Endothelial cell (in vitro differentiated cells): Measurements from ENCODE around the genes NIF3L1, CASP10, CASP8 and FZD7.

- PRO-cap = bidirectional peak, plus-strand start at chr2:200888862, minus-strand start at chr2:200888882; bidirectional peak, plus-strand start at chr2:200889439, minus-strand start at chr2:200889290; bidirectional peak, plus-strand start at chr2:200889853, minus-strand start at chr2:200889709
Measured at GRCh38 chr2:200888734-200889802, at the start of gene NIF3L1. Gene NIF3L1 (plus strand): TSS chr2:200889371.

- PRO-cap = no peak
Measured at GRCh38 chr2:200968072-200968892, 4.8 kb upstream of the ORC2 start.

GRCh38 chr2:201056956-201057621 lies 14.4 kb downstream of the HYCC2 start:
- PRO-cap = no peak

DNA sequence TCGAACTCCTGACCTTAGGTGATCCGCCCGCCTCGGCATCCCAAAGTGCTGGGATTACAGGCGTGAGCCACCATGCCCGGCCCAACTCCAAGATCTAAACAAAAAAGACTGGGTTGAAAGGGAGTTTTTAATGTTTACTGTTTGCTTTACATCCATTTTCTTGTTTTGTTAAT lies 1.9 kb downstream of the CFLAR start:
- PRO-cap = no peak

GRCh38 chr2:201123340-201123603 lies 7.3 kb downstream of the CFLAR start:
- PRO-cap = no peak

DNA sequence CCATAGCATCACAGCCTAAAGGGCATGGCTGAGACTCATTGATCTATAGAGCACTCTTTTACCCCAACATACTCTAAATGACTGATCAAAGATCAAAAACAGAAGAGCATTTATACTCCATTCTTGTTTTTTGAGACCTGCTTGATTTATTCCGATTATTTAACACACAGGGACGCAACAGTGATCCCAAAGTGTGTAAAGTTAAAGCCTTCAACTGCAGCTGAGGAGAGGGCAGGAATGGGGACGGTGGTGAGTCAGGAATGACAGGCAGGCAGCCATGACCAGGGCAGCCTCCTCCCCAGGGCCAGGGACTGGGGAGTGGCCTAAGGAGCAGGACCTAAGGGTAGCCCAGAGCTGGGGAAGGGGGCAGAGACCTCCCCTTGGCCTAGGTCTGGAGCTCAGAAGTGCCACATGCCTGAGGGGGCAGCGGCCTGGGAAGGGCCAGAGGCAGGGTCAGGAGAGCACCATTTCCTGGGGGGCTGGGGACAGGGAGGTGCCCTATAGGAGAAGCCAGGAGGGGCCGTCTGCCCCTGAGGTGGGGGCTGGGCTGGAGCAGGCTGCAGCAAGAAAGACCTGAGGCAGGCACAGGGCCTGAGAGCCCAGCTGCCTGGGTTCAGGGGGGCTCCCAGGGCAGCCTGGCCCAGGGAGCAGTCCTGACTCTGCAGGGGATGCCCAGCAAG lies 20.9 kb downstream of the CFLAR start:
- PRO-cap = no peak

DNA sequence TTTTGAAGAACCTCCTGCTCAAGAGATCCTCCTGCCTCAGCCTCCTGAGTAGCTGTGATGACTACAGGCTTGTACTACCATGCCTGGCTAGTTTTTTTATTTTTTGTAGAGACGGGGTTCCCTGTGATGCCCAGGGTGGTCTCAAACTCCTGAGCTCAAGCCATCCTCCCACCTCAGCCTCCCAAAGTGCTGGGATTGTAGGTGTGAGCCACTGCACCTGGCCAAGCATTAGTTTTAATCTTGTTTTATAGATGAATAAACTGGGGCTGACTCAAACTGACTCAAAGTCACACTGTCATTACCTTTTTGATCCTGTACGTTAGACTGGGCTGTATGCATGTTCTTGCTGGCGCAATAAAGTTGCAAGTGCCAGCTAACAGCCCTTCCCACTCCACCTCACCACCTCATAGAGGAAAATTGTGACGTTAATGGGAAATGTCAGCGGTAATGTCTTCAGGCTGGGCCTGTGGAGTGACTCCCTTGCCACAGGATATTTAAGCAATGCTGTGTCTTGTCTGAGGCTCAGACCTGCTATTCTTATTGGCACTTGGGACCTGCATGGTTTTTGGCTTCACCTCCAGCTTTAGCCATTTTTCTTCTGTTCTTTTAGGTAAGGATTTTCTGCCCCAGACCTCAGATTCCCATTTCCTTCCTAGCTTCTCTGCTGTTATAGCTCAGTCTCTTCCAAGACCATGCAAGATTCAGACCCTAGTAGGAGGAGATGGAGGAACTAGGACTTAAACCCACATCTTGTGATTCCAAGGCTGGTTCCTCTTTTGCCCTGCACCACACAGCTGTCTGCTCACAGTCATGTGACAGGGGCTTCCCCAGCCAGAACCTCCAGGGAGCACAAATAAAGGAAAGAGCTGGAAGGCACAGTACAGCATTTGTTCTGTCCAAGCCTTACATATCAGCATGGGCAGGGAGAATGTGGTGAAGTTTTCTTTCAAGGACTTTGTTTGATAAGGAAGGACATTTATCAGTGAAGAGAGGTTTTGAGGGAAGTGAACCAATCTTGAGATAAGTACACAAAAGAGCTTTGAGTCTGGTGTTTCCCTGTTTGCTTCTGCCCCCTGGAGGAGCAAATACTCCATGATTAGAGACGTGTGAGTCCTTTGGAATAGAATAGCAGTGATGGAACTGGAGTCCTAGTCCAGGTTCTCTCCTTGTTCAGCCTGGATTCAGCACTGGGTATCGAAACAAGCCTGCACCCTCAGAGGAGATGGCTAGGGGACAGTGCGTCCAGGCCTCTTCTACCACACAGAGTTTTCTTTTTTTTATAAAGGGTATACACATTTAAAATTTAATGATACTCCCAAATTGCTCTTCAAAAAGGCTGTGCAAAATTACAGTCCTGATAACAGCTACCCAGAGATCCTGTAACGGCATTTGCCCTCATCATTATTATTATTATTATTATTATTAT lies 25.0 kb upstream of the CASP10 start:
- PRO-cap = no peak

DNA sequence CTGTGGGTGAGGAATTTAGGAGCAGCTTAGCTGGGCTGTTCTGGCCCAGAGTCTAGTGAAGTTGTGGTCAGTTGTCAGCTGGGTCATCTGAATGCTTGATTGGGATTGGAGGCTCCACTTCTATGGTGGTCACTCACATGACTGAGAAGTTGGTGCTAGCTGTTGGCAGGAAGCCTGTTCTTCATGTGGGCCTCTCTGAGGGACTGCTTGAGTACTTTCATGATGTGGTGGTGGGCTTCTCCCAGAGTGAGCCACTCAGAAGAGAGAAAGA lies 23.2 kb upstream of the CASP10 start:
- PRO-cap = no peak

DNA sequence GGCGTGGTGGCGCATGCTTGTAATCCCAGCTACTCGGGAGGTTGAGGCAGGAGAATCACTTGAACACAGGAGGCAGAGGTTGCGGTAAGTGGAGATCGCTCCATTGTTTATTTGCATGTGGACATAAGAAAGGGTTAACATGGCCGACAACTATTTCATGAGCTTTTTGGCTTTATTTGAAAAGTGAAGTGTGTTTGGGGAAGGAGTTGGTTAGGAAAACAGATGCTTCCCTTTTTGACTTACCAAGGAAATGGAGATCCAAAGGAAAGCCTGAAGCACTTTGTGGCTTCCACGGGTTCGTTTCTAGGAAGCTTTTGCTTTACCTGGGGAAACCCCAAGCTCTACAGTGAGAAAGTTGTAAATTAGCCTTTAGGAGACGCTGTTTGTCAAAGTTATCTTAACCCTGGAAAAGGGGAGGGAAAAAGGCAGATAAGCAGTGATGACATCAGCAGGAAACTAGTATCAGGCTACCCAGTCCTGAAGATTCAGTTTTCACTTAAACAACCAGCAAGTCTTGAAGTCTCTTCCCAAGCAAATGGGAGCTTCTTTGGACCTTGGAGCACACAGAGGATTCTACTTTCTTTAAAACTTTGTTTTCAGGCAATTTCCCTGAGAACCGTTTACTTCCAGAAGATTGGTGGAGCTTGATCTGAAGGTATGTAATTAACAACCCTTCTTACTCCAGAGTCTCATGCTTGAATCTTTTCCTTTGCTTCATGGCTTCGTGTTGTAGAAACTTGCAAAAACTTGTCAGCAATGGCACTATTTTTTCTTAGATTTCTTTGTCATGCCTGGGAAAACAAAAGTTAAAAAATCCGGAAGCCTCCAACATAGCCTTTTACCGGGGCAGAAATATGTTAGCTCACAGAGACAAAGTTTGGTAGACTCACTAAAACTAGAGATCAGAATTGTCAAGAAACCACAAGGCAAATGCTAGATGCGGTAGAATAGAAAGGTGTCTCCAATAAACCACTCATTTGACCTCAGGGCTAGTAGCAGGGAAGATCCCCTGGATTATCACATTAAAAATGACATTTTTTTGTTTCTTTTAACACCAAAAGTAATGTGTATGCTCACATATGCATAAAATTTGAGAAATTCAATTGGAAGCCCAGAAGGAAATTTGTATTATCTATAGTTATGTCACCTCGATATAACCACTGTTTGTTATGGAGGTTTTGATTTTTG lies at the start of gene CASP10:
Gene CASP10 (plus strand): TSS at position 488 of the 1,188 bp plus-strand sequence.
- PRO-cap = unidirectional peak, plus-strand start at position 242 of the sequence; bidirectional peak, plus-strand start at position 488 of the sequence, minus-strand start at position 357 of the sequence

- PRO-cap = no peak
Measured at GRCh38 chr2:201208821-201209612, 26.1 kb downstream of the CASP10 start.

GRCh38 chr2:201233214-201234250 lies 26.8 kb upstream of the CASP8 start:
- PRO-cap = unidirectional peak, plus-strand start at chr2:201233470

DNA sequence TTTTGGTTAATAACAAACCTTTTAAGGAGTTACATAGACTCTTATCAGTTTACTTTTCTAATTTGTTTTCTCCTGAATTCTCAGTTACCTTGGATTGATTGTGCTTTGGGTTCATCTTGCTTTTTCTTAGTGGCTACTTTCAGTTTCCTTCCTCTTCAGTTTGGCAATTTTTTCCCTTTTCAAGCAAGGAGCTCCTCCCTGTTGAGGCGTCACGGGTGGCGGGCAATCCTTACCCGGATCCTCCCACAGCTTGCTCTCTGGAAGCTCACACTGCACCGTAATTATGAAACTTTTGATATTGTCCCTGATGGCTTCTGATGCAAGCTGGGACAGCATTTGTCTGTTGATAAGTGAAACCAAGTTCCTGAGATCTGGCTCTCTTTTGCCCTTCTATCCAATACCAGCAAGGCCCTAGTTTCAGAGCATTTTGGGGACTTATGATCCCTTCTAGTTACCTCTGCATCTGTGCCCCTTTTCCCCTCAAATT lies 20.8 kb upstream of the CASP8 start:
- PRO-cap = no peak

DNA sequence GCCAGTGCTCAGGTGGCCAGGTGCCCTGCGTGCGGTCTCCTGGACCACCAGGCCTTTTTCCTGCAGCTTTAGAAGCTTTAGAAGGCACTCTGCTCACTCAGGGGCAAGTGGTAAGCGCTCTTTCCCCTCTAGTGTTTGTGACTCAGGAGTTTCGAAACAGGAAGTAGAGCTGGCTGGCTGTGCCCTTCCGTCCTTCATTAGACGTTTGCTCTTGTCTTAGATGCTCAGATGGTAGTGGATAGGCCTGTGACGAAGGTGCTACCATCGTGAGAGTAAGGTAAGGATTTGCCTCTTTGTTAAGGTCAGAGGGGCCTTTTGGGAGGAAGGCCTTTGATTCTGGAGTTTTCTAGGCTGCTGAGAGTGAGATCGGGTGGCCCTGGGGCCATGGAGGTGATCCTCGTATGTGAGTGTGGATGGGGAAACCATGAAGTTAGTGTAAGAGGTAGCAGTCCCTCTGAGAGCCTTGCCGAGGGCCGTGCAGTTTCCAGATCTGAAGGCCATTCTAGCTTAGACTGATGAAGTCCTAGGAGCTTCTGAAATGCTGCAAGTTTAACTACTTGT lies at the start of gene CASP8:
Gene CASP8 (plus strand): TSS at position 200 of the 561 bp plus-strand sequence.
- PRO-cap = bidirectional peak, plus-strand start at position 200 of the sequence, minus-strand start at position 137 of the sequence

- PRO-cap = no peak
Measured at GRCh38 chr2:201413965-201414476, 37.2 kb downstream of the TRAK2 start.

- PRO-cap = no peak
Measured at GRCh38 chr2:201458520-201458796, 6.9 kb downstream of the STRADB start.

DNA sequence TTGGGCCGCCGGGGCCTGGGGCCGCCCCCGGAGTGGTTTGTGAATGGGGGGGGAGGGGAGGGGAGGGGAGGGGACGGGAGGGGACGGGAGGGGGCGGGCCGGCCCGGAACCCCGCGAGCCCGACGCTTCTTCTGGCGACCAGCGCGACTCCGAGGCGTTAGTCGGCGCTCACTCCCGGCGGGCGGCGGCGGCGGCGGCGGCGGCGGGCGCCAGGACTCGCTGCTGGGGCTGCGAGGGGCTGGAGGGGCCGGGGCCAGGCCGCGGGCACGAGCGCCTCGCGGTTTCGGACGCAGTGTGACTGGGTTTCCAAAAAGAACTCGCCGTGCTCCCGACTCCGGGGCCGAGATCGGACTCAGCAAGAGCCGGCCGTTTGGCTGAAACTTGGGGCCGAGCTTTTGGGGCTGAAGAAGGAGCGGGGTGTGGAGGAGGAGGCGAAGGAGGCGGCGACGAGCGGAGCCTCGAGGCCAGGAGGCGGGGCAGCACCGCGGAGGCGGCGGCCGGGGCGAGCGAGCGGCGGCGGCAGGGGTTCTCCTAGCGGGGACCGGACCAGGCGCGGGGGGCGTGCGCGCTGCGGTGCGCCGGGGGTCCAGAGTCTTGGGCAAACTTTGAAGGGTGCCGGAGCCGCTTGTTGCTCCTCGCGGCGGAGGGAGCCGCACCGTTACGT lies at the start of gene FZD7:
Gene FZD7 (plus strand): TSS at position 157 of the 664 bp plus-strand sequence.
- PRO-cap = bidirectional peak, plus-strand start at position 157 of the sequence, minus-strand start outside the sequence; bidirectional peak, plus-strand start at position 522 of the sequence, minus-strand start at position 421 of the sequence

DNA sequence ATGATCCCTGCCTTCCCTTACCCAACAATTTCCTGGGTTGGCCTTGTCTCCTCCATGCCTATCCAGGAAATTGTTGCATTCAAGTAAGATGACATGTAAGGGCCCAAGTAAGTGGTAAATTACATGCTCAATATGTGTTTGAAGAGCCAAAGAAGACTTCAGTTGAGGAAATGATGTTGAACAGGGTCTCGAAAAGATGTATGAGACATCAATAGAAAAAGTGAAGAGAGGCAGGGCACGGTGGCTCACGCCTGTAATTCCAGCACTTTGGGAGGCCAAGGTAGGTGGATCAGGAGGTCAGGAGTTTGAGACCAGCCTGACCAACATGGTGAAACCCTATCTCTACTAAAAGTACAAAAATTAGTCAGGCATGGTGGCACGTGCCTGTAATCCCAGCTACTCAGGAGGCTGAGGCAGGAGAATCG lies 65.1 kb upstream of the FAM117B start:
- PRO-cap = no peak

- PRO-cap = no peak
Measured at GRCh38 chr2:202609669-202610200, 25.0 kb upstream of the FAM117B start.

- PRO-cap = no peak
Measured at GRCh38 chr2:202639269-202639687, 4.5 kb downstream of the FAM117B start.

- PRO-cap = no peak
Measured at GRCh38 chr2:202766137-202766873, 105.3 kb downstream of the ICA1L start.